Breast (tissue), 4 donors: ENCODE data around the genes ZBTB12, HLA-DRA, HLA-DMB and SLC39A7.

DNA sequence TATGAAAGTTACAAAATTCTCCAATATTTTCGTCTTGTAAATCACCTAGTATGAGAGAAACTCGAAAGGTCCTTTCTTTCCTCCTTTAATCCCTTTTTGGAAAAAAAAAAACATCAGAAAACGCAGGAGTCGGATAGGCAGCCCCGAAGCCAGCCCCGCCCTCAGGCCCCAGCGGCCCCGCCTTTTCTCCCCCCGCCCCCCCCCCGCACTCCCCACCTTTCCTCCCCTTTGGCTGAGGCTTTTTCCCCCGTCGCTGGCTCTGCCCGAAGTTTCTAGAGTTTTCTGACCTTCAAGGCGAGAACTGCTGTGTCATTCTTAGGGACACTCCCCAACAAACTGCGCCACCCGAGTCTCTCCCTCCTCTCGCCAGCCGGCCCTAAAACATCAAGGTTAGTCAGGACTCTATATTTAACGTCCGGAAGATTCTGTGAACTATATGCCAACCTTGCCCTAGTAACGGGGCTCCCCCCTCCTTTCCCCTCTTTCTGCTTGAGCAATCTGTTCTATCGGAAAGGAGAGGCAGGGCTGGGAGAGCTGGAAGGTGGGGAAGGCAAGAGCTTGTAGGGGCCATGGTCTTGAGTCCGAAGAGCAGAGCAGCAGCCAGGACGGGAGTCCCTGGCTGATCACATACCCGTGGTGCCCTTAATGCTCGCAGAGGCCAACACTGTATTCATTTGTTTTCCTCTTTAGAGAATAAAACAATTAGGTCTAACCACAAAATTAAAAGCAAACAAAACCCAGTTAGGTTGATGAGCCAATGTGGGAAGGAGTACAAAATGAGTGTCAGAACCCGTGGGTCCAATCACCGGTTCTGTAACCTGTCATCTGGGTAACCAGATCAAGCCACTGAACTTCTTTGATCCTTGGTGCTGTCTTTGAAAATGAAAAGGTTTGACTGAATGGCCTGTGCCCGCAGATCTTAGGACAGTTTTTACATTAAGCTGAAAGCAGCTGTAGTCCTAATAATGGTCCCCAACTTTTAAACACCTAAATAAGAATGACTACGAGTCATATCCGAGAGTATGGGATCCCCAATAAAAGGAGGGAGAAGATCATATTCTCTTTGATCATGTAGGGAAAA lies 5.3 kb upstream of the HSPA1B start:
- PRO-cap, 3 experiments = peak in 3 of 3 experiments; most common plus-strand start position 240 of the sequence (in 2); most common minus-strand start position 98 of the sequence (in 3)
- RRBS = 3% methylated on average over 2 of the region's 31 CpGs

- PRO-cap, 3 experiments = no peak in any of the 3 experiments
- RRBS = no CpG with 5 or more reads among the region's 16 CpGs
Measured at GRCh38 chr6:31838965-31840274, 11.9 kb downstream of the HSPA1B start.

GRCh38 chr6:31901385-31902397 lies at the start of gene ZBTB12:
ZBTB12 (minus strand) TSS chr6:31902086.
- PRO-cap, 3 experiments = peak in 2 of 3 experiments; most common plus-strand start chr6:31901794 (in 1); most common minus-strand start chr6:31902085 (in 1)
- RRBS = under 1% methylated on average over 15 of the region's 105 CpGs

- PRO-cap, 3 experiments = no peak in any of the 3 experiments
- RRBS = no CpG with 5 or more reads among the region's 34 CpGs
Measured at GRCh38 chr6:32010700-32011500, 3.7 kb upstream of the C4B start.

DNA sequence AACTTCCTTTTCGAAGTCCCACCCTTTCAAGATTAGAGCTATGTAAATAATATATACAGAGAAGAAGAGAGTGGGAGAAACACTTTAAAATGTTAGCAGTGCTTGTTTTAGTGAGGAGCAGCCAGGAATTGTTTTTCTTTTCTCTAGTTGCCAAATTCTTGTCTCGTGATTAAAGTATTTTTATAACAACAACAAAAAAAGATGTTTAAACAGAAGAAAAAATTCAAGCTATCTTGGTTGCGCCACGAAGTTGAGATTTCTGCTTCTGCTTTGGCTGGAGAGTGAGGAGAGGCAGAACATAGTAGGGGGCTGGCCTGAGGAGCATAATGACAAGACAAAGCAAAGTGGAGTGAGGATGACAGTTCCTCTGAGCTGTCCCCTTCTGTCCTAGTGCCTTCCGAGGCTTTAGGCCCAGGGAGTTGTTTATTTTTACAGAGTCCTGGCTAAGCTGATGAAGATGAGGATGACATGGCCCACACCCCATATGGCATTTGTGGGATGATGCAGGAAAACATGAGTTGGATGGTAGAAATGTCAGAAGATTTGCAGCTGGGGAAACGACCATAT lies 15.9 kb downstream of the TNXB start:
- PRO-cap, 3 experiments = no peak in any of the 3 experiments
- RRBS = no CpG with 5 or more reads among the region's 6 CpGs

DNA sequence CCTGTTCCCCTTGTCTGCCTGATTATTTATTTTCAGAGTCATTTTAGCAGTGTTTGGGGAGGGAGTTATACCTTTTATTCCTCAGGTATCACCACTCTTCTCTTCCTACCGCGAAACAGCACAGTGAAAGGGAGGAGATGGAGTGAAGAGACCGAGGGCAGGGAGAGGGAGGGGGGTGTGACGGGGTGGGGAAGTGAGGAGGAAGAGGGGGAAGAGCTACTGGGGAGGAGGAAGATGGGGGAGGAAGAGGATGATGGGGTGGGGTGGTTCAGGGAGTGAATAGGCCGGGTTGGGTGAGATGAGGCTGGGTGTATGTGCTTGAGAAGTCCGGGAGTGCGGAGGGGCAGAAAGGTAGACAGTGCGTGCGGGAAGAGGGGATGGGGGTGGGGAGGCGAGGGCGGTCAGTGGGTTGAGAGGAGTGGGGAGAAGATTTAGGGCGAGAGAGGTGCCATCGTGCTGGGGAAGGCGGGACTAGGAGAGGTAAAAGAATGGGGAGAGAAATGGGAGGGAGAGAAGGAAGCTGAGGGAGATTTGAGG lies 30.8 kb upstream of the NOTCH4 start:
- PRO-cap, 3 experiments = no peak in any of the 3 experiments
- RRBS = 0% methylated on average over 1 of the region's 14 CpGs

DNA sequence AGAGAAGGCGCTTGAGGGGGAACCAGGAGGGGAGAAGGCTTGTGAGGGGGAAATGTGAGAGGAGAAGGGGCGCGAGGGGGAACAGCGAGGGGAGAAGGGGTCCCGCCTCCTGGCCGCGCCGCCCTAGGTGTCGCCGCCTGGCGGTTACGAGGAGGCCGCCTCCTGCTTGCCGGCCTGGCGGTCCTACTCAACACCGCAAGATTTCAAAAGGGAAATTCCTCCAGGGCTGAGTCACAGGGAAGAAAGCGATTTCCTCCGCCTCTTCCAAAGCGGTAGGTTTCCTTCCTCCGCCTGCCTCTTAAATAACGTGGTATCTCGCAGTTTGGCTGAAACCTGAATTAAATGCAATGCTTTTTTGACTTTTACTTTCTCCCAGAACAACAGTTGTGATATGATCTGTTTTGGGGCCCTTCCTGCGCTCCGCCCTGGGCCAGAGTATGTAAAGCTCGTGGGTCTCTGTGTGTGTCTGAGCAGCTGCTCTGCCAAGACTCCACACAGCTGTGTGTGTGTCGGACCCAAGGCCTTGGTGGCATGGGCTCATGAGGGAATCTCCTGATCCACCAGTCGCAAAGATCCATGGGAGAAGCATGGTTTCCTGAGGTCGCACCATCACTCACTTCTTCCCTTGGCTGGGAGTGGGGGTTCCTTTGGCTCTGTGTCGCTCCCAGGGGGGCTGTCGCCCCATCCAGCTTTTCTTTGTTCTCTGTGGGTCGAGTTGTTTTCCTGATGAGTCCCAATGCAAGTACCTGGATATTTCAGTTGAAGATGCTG lies 31.5 kb upstream of the NOTCH4 start:
- PRO-cap, 3 experiments = peak in 1 of 3 experiments; most common plus-strand start position 277 of the sequence (in 1); most common minus-strand start position 125 of the sequence (in 1)
- RRBS = no CpG with 5 or more reads among the region's 31 CpGs

DNA sequence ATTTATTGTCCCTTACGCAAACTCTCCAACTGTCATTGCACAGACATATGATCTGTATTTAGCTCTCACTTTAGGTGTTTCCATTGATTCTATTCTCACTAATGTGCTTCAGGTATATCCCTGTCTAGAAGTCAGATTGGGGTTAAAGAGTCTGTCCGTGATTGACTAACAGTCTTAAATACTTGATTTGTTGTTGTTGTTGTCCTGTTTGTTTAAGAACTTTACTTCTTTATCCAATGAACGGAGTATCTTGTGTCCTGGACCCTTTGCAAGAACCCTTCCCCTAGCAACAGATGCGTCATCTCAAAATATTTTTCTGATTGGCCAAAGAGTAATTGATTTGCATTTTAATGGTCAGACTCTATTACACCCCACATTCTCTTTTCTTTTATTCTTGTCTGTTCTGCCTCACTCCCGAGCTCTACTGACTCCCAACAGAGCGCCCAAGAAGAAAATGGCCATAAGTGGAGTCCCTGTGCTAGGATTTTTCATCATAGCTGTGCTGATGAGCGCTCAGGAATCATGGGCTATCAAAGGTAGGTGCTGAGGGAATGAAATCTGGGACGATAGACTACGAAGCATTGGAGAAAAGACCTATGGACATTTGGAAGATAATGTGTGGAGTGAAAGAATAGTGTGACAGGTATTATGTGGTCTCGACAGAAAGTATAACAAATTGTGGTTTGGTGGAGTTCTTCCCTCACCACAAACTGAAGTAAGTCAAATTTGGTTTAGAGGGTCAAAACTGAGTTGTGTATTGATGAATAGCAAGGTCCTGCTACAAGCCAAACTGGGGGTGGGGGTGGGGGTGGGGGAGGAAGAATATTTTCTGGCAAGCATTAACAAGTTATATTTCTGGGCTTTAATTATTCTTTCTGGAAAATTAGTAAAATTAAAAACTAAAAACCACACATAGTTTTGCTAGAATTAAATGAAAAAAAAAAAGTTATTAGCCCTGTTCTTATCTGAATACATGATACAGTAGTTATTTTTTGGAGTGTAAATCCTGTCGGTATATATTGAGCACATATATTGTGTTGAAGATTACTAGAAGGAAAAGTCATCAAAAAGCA lies at the start of gene HLA-DRA:
HLA-DRA (plus strand) TSS at position 391 of the 1,073 bp plus-strand sequence.
- PRO-cap, 3 experiments = peak in 3 of 3 experiments; most common plus-strand start position 391 of the sequence (in 3)
- RRBS = no CpG with 5 or more reads among the region's 11 CpGs

GRCh38 chr6:32459822-32460127 lies 20.1 kb downstream of the HLA-DRA start:
- PRO-cap, 3 experiments = no peak in any of the 3 experiments
- RRBS = 68% methylated on average over 10 of the region's 18 CpGs

DNA sequence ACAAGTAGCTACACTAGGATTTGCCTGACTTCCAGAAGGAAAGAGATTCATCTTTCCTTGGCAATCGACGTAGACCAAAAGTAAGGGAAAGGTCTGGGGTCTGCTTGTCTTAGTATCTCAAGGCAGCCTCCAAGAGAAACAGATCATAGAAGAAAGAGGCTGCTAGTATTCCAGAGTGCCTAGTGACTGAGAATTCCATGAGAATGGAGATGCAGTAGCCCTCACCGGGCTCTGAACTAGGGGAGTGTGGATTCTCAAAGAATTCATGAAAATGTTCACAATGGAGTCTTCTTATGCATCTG lies 23.4 kb upstream of the HLA-DQA2 start:
- PRO-cap, 3 experiments = no peak in any of the 3 experiments
- RRBS = no CpG with 5 or more reads among the region's 3 CpGs

DNA sequence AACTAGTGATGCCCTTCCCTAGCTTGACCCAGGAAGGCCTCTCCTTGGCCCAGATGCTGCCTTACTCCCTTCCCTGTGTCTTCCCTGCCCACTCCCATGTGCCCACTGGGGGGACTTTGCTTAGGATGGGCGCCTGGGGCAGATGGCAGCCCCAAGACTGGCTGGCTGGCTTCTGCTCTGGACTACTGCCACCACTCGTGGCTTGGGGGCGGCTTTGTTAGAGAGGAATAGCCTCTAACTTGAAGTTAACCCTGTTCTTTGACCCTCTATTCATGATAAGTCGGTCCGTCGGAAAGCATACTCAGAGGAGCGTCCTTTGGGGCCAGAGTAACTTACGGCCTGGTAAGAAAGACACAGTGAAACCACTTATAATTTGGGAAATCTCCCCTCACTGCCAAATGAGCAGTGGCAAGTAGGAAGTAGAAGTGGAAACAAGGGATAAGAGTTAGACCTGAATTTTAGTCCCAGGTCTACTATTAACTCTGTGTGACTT lies 853 bp downstream of the PSMB9 start:
- PRO-cap, 3 experiments = no peak in any of the 3 experiments
- RRBS = no CpG with 5 or more reads among the region's 8 CpGs

DNA sequence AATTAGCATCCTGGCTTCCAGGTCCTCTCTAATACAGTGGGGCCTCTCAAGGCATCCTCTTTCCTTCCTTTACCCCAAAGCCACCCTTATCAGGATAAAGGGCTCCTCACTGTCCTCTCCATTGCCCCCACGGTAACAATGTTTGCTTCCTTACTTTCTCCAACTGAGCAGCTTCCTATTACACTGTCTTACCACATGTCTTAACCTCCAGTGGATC lies 5.0 kb downstream of the HLA-DMB start:
- PRO-cap, 3 experiments = no peak in any of the 3 experiments
- RRBS = no CpG with 5 or more reads among the region's 1 CpG

GRCh38 chr6:32940660-32941454 lies at the start of gene HLA-DMB:
HLA-DMB (minus strand) TSS chr6:32941028.
- PRO-cap, 3 experiments = peak in 3 of 3 experiments; most common minus-strand start chr6:32941028 (in 2)
- RRBS = 4% methylated on average over 2 of the region's 10 CpGs

DNA sequence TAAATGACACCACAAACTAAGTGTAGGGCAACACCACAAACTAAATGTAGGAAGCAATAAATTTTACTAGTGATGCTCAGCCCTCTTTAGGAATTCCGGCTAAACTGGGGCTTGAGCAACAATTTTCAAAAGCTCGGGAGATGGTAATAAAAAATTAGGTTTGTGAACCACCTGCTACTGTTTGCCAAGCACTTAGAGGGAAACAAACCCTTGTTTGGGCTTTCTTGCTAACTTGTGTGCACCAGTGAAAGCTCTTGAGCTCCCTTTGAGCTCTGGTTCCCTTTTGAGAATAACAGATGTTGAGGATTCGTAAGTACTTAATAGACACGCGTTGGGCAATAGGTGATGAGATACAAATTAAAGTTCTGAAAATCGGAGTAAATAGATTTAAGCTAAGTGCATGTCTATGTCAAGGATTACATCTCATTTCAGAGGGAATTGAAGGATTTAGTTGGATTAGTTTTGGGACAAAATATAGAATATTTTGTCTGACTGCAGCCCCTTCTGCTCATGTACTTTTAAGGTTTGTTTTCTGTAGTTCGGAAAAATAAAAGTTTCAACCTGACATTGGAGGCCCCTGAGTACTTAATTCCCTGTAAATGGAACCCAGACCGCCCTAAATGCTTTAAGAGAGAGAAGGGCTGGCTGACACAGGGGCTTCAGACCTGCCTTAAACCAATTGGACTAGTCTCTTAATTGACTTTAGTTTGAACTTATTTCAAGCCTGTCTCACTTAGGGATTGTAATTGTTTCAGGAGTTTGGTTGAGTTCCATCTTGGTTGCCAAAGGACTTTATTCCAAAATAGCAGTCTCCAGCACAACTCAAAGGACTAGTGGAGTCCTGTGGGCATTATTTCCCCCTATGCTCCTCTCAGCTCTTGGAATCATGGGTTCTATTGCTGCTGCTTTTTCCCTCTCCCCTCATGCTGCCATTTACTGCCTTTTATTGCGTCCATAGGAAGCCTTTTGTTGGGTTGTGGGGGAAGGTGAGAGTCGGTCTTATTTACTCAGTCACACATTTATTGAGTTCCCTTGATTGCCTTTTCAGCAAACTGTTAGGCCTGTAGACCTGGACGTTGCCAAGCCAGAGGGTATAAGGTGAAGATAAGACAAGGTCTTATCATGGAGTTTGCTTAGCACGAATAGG lies 14.3 kb downstream of the BRD2 start:
- PRO-cap, 3 experiments = peak in 1 of 3 experiments; most common plus-strand start position 632 of the sequence (in 1)
- RRBS = no CpG with 5 or more reads among the region's 12 CpGs

- PRO-cap, 3 experiments = no peak in any of the 3 experiments
- RRBS = no CpG with 5 or more reads among the region's 1 CpG
Measured at GRCh38 chr6:33067602-33068109, 8.1 kb upstream of the HLA-DPB1 start.

DNA sequence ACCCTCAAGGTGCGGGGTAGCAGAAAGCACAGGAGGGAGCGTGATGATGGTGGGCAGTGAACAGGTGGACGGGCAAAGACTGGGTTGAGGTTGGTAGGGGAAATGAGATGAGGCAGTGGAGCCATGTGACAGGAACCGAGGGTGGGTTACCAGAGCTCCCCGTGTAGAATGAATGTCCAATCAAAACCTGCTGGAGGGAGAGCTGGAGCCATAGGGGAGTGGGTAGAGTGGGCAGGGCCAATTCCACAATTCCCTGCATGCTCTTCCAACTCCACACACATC lies 38.0 kb downstream of the HLA-DPB1 start:
- PRO-cap, 3 experiments = no peak in any of the 3 experiments
- RRBS = no CpG with 5 or more reads among the region's 5 CpGs

DNA sequence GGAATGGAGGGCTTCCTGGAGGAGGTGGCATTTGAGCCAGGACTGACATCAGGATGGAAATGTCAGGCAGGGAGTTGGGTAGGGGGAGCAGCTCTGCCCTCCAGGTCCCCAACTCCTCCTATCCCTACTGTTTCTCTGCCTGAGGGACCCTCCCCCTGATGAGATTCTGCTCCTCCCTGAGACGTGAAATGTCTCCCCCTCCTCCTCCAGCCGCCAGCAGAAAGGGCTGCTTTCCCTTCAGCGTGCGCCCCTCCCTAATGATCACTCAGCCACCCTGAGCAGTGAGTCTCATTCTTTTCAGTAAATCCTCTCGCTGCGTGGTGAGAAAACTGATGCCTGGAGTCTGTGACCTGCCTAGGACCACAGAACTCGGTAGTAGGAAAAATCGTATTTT lies 40.7 kb downstream of the HLA-DPB1 start:
- PRO-cap, 3 experiments = no peak in any of the 3 experiments
- RRBS = no CpG with 5 or more reads among the region's 8 CpGs

DNA sequence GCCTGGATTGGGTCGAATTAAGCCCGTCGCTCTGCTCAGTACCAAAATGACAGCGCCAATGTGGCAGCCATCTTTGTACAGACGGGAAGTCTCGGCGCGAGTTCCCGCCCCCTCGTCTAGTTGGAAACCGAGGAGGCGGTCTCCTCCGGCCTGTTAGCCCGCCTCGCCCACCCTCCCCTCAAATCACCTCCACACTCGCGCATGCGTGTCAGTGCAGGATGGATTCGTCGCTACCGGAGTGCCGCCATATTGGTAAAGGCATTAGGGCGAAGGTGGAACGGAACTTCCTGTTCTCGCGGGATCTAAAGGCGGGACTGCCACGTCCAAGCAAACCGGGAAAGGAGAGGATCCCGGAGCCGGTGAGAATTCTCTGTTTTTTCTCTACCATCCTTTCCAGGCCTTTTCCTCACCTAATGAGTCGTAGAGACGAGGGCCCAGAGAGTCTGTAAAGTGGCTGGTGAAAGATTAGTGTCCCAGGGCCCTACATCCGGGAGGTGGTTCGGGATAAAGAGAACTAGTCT lies at the start of gene SLC39A7:
SLC39A7 (plus strand) TSS at position 288 of the 521 bp plus-strand sequence.
- PRO-cap, 3 experiments = peak in 3 of 3 experiments; most common plus-strand start position 330 of the sequence (in 2); most common minus-strand start position 48 of the sequence (in 2)
- RRBS = 2% methylated on average over 13 of the region's 35 CpGs

GRCh38 chr6:33212173-33212770 lies 4.0 kb downstream of the RING1 start:
- PRO-cap, 3 experiments = no peak in any of the 3 experiments
- RRBS = no CpG with 5 or more reads among the region's 10 CpGs

DNA sequence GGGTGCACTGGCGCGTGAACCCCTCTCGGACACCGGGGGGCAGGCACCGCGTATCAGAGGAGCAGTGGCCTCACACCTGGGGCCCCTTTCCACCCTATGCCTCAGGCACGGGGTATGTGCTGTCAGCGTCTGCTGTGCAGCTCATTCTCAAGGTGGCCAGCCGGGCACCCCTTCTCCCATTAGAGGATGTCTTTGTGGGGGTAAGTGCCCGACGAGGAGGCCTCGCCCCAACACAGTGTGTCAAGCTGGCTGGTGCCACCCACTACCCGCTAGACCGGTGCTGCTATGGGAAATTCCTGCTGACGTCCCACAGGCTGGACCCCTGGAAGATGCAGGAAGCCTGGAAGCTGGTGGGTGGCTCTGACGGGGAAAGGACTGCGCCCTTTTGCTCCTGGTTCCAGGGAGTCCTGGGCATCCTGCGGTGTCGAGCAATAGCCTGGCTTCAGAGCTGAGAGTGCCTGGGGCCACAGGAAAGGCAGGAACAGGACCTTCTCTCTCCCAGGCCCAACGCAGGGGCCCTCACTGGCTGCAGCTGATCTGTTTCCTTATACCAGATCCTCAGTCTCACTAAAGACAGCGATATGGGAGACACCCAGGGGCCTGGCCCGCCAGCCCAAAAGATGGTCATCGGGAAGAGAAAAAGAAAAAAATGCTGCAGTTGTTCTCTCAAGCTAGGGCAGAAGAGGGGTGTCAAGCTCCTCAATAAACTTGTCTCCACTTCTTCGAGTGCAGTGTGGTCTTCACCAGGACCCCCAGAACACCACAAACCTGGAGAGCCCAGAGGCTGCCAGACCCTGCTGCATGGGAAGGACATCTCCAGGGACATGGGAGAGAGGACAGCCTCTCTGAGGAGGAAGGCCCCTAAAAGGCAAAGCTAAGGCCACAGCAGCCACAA lies 1.4 kb downstream of the B3GALT4 start:
- PRO-cap, 3 experiments = no peak in any of the 3 experiments
- RRBS = no CpG with 5 or more reads among the region's 24 CpGs